Smooth muscle cell (in vitro differentiated cells): ENCODE measurements around the gene IL10RB.

GRCh38 chr21:32493020-32493810 is 80.7 kb downstream of the EVA1C start:
- RAMPAGE, long total RNA = no peak

DNA sequence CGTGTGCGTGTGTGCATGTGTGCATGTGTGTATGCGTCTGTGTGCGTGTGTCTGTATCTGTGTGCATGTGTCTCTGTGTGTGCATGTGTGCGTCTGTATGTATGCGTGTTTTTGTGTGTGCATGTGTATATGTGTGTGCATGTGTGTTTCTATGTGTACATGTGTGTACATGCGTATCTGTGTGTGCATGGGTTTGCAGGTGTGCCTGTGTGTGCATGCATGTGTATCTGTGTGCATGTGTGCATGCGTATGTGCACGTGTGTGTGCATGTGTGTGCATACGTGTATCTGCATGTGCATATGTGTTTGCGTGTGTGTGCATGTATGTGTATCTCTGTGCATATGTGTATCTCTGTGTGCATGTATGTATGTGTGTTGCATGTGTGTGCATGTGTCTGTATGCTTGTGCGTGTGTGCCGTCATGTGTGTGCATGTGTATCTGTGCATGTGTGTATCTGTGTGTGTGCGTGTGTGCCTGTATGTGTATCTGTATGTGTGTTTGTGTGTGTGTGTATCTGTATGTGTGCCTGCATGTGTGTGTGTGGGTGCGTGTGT is 77.8 kb downstream of the TCP10L start:
- RAMPAGE, long total RNA = no peak

DNA sequence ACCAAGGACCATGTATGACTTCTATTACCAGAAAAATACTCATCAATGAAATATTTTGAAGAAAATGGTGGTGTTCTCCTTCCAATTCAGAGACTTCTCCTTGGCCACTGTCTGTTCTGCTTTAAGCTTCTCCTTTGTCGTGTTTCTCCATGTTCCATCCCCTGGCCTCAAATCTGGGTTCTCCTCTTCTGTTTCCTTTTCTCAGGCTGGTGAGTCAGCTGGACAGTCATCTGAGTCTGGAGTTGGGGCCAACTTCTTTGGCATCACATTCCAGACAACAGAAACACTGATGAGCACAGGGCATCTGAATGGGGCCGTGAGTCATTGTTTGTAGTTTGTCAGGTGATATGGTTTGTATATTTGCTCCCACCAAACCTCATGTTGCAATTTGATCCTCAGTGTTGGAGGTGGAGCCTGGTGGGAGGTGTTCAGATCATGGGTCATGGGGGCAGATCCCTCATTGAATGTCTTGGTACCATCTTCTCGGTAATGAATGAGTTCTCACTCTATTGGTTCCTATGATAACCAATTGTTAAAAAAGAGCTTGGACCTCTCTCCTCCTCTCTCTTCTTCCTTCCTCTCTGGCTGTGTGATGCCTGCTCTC is 14.3 kb upstream of the OLIG2 start:
- RAMPAGE, long total RNA = no peak

GRCh38 chr21:33109284-33110219 is 39.6 kb downstream of the OLIG1 start:
- RAMPAGE, long total RNA = no peak

GRCh38 chr21:33226017-33226590 is 3.6 kb upstream of the IFNAR2 start:
- RAMPAGE, long total RNA = no peak

GRCh38 chr21:33265601-33266516 is at the start of gene IL10RB:
IL10RB (plus strand) TSS chr21:33266367.
- RAMPAGE, long total RNA = start-site peak on the plus strand at chr21:33266357-33266432, 870 and 557 reads in 2 replicates

DNA sequence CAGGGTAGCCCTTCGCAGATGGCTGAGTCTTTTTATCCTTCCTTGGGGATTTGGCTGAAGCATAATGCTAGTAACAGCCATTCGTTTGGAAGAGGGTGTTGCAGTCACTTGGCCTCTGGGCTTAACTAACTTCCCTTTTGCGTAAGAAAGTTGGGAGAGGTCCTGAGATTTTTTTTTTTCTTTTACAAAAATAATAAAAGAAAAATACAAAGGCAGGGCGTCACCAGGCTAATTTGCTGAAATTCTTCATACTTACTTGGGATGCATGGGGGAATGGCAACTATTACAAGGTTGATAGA is 1.8 kb downstream of the IFNAR1 start:
- RAMPAGE, long total RNA = no peak

GRCh38 chr21:33356741-33357888 is 32.3 kb downstream of the IFNAR1 start:
- RAMPAGE, long total RNA = no peak

- RAMPAGE, long total RNA = no peak
Observed at GRCh38 chr21:33364181-33364799, 38.9 kb upstream of the IFNGR2 start.

- RAMPAGE, long total RNA = no peak
Observed at GRCh38 chr21:33492033-33492313, 457 bp upstream of the DNAJC28 start.

DNA sequence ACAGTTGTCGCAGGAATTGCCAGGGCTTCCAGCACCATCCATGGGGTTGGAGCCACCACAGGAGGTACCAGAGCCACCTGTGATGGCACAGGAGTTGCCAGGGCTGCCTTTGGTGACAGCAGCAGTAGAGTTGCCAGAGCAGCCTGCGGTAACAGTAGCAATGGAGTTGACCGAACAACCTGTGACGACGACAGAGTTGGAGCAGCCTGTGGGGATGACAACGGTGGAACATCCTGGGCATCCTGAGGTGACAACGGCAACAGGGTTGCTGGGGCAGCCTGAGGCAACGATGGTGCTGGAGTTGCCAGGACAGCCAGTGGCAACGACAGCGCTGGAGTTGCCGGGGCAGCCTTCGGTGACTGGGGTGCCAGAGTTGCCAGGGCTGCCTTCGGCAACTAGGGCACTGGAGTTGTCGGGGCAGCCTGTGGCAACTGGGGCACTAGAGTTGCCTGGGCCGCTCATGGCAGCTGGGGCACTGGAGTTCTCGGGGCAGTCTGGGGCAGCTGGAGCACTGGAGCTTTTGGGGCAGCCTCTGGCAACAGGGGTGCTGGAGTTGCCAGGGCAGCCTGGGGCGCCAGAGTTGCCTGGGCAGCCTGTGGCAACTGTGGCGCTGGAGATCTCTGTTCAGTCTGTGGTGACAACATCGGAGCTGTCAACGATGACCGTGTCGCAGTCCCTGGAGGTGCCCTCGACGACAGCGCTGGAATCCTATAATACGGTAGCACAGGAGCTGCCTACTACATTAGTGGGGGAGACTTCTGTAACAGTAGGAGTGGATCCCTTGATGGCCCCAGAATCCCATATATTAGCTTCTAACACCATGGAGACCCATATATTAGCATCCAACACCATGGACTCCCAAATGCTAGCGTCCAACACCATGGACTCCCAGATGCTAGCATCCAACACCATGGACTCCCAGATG is 8.0 kb downstream of the SON start:
- RAMPAGE, long total RNA = no peak

DNA sequence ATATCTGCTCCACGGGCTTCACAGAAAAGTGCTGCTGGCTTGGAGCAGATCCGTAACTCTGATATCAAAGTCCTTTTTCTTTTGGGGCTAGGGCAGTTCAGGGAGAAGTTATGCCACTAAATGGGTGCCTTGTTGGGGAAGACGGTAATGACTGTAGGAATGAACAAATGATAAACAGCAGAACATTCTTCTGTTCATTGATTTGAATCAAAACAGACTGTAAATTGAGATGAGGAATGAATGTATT is 8.9 kb upstream of the ATP5PO start:
- RAMPAGE, long total RNA = no peak

- RAMPAGE, long total RNA = no peak
Observed at GRCh38 chr21:33951602-33952272, 36.1 kb upstream of the ATP5PO start.

DNA sequence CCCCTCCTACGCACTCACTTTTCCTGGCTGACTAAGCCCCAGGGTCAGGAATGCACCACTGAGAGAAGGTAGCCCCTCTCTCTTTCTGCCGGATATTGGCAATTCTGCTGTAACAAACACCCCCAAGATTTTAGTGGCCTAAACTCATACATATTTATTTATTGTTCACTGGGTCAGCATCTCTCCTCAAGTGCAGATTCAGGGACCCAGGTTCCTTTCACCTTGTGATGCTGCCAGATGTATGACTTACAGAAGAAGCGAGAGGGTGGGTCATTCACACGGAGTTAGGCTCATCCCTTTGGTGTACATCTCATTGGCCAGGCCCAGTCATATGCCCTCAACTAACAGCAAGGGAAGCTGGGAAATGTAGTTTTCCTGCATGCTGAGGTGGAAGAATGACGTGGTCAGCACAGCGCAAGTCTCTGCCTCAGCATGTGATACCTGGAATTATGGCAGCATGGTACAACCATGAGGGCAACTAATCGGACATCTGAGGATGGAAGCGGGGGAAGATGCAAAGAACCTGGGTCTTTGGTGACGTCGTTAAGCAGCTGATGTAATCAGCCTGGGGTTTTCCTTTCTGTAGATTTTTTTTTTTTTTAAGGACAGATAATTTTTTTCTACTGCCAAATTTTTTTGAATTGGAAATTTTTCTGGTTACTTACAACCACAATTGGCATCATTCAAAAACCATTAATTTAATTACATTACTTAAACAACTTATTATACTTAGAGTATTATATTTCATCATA is 43.3 kb upstream of the MRPS6 start:
- RAMPAGE, long total RNA = no peak

DNA sequence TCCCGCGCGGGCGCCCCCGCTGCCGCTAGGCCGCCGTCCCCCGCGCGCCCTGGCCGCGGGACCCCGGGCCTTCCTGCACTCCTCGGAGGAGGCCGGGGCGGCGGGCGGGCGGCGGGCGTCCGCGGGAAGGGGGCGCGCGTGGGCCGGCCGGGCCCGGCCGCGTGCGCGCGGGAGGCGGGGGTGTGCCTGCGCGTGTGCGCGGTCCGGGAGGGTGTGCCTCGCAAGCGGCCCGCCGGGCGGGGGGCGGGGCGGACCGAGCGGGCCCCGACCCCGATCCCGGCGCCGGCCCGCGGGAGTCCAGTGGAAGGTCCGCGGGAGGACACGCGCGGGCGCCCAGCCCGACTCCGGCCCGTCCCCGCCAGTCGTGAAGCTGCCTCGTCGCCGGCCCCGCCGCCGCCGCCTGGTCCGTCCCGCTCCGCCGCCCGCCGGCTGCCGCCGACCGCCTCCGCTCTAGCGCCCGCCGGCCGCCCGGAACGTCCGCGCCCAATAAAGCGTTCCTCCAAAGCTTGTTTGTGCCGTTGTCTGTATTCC is 461 bp downstream of the MRPS6 start:
- RAMPAGE, long total RNA = no peak

DNA sequence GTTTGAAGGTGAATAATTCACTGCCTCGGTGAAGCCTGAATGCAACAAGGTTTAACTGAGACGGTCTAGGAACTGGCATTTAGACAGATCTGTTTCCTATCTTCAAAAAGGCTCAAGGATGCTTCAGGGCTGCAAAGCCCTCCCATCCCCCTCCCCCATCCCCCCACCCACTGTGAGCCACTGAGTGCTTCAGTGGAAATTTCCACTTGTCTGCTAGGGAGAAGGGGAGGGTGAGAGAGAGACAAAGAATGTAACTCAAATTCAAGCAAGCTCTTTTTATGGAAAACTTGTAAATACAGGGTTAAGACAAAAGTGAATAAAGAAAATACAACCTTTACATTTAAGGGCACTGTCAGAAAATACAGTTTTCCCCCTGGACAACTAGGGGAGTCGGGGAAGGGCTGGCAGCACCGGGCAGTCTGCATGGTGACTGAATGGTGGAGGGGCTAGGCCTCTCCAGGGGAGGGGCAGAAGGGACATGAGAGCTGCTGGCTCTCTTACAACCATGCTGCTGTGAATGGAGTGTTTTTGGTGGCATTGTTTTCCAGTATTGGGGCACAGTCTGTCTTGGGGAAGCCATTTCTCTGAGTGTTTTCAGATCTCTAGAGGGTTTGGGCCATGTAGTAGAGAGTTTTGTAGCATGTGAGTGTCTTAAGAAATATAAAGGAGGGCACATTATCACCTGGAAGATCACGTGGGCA is 56.7 kb downstream of the MRPS6 start:
- RAMPAGE, long total RNA = no peak

GRCh38 chr21:34142131-34142878 is 68.9 kb downstream of the MRPS6 start:
- RAMPAGE, long total RNA = no peak

- RAMPAGE, long total RNA = no peak
Observed at GRCh38 chr21:34204444-34204690, 131.0 kb downstream of the MRPS6 start.

GRCh38 chr21:34580069-34580425 is 34.9 kb downstream of the RCAN1 start:
- RAMPAGE, long total RNA = no peak

- RAMPAGE, long total RNA = no peak
Observed at GRCh38 chr21:34620318-34620625, 5.4 kb upstream of the RCAN1 start.